B cell (primary cell): ENCODE measurements around a stretch of chr20.

- PRO-cap: no peak
- CAGE, long polyA plus RNA: no peak
Measured at GRCh38 chr20:9329877-9330276, 184.5 kb upstream of the LAMP5 start.

DNA sequence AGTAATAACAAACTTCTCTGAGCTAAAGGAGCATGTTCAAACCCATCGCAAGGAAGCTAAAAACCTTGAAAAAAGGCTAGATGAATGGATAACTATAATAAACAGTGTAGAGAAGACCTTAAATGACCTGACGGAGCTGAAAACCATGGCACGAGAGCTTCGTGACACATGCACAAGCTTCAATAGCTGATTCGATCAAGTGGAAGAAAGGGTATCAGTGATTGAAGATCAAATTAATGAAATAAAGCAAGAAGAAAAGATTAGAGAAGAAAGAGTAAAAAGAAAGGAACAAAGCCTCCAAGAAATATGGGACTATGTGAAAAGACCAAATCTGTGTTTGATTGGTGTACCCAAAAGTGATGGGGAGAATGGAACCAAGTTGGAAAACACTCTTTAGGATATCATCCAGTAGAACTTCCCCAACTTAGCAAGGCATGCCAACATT, 51.9 kb upstream of the LAMP5 start:
- PRO-cap: no peak
- CAGE, long polyA plus RNA: no peak

DNA sequence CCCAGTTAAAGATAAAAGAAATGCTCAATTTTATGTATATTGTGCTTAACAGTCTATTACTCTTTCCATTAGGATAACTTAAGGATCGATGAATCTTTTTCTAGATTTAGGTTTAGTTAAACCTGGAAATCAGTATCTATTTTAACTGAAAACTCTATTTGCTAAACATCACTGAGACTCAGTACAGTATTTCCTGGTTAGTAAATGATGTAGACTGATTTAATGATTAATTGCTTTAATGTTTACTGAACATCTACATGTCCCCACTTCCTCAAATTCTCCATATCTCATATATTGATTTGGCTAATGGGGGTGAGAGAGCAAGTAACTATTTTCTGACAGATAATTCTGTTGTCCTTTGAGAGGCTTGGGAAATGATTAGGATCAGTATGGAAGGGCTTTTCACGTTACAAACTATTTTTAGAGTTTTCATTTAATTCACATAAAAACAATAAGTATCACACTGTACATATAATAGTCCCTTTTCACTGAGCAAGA, 10.3 kb downstream of the MKKS start:
- PRO-cap: no peak
- CAGE, long polyA plus RNA: no peak

GRCh38 chr20:10433134-10433532, 889 bp downstream of the MKKS start:
- PRO-cap: no peak
- CAGE, long polyA plus RNA: no peak

- PRO-cap: no peak
- CAGE, long polyA plus RNA: no peak
Measured at GRCh38 chr20:10665039-10665494, 8.7 kb downstream of the JAG1 start.

- PRO-cap: no peak
- CAGE, long polyA plus RNA: no peak
Measured at GRCh38 chr20:10670353-10671379, 3.1 kb downstream of the JAG1 start.

DNA sequence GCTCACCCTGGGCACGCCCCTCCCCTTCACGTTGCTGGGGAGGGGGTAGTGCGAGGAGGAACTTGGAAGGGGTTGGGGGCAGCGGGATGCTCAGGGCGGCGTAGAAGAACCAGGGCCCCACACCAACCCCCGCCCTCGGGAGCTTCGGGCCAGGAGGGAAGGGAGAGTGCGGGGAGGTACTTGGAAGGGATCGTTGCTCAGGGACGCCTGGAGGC, 192 bp upstream of the JAG1 start:
- PRO-cap: bidirectional peak, plus-strand start at position 48 of the sequence, minus-strand start outside the sequence
- CAGE, long polyA plus RNA: no peak

- PRO-cap: no peak
- CAGE, long polyA plus RNA: no peak
Measured at GRCh38 chr20:11979361-11979825, 61.7 kb downstream of the BTBD3 start.

- PRO-cap: no peak
- CAGE, long polyA plus RNA: no peak
Measured at GRCh38 chr20:12045275-12045726, 127.6 kb downstream of the BTBD3 start.

DNA sequence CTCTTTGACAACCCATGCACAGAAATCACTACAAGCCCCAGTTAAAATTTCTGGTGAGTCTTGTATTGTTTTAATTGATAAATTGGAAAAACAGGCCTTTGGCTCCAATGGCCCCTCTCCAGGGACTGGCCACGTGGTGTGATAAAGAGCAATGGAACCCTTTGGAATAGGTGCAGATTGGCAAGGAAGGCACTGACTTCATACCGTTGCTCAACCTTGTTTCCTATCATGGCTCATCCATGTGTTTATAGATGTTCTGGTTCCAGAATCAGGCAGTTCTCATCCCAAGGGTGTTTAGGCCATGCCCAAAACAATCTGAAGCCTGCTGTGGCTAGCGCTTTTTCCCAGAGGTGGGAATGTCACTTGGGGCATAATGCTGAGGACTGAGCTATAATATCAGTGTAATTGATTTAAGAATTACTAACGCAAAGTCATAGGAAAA, 51.5 kb downstream of the ISM1 start:
- PRO-cap: no peak
- CAGE, long polyA plus RNA: no peak

DNA sequence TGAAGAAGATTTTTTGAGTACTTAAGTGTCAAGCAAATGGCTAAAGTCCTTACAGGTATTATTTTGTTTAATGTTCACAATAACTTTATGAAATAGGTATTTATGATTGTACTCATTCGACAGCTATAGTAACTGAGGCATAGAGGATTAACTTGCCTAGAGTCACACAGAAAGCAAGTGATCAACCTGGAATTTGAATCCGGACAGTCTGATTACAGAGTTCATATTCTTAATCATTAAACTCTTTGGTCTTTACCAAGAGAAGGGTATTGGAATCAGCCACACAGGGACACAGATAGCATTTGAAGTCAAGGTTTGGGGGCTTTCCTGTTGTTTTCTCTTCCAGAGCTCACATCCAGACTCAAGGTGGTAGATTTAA, 69.6 kb downstream of the ISM1 start:
- PRO-cap: no peak
- CAGE, long polyA plus RNA: no peak

DNA sequence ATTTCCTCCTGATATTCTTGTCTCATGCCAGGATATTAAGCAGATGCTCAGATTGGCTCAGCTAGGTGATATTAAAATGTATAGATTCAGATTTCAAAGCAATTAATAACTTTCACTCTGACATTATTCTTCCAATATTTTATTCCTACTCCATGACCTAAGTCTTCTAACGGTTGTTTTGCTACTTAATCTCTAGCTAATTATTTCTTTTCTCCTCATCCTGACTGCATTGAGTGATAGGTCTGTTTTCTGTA, 50.7 kb downstream of the FLRT3 start:
- PRO-cap: no peak
- CAGE, long polyA plus RNA: no peak

DNA sequence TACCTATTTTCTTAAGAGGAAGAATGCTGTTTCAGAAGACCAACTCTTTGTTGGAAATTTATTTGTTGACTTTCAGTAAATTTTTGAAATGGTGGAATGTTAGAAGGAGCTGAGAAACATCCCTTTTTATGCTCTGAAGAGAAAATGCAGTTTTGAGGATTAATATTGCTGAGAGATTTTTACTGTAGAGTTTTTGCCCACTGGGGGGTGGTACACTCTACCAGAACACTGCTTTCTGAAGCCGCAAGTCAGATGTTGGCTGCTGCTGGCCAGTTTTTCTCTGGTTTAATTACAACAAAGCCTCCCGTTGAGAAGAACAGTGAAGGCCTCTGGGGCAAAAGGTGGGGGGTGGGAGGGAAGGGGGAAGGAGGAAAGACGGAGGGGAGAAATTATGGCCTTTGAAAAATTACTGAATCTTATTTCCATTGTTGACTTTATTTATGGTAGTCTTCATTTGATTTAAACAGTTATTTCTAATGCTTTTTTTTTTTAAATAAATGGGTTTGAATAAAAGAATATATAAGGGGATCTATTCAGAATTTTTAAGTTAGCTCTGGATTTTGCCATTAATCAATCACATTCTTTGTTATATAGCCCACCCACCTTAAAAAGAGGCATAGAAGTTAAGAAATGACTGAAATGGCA, 3.0 kb downstream of the FLRT3 start:
- PRO-cap: no peak
- CAGE, long polyA plus RNA: no peak

GRCh38 chr20:14387477-14387831, 50.0 kb upstream of the FLRT3 start:
- PRO-cap: unidirectional peak, minus-strand start at chr20:14387581
- CAGE, long polyA plus RNA: no peak

DNA sequence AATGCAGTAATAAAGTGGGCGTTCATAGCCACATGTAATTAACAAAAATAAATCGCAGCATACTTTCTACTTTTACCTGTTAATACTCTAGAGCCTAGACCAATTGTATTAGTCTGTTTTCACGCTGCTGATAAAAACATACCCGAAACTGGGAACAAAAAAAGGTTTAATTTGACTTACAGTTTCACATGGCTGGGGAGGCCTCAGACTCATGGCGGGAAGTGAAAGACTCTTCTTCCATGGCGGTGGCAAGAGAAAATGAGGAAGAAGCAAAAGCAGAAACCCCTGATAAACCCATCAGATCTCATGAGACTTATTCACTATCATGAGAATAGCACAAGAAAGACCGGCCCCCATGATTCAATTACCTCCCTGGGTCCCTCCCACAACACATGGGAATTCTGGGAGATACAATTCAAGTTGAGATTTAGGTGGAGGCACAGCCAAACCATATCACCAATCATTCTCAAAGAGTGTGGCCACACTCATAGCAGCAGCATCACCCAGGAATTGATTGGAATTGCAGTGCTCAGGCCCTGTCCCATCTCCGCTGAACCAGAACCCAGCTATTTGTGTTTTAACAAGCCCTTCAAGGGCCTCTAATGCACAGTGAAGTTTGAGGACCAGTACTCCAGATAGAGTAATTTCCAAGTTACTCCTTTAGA, 650.1 kb downstream of the KIF16B start:
- PRO-cap: unidirectional peak, minus-strand start at position 223 of the sequence
- CAGE, long polyA plus RNA: no peak

DNA sequence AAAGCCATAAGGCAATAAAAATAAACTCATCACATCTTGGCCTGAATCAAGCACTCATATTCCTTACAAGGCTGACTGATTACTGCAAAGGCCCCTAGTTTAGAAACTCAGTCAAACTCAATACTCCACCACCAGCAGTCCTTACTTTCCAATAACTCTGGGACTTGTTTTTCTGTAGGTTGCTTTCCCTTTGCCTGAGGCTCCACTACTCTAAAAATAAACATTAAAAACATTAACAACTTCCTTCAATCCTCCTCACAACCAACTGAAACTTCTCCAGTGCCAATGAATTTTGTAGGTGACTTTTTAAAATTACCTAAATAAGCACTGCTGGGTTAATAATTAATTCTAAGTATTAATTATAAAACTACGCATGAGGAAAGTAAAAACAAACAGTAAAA, 3.8 kb downstream of the KIF16B start:
- PRO-cap: no peak
- CAGE, long polyA plus RNA: no peak

DNA sequence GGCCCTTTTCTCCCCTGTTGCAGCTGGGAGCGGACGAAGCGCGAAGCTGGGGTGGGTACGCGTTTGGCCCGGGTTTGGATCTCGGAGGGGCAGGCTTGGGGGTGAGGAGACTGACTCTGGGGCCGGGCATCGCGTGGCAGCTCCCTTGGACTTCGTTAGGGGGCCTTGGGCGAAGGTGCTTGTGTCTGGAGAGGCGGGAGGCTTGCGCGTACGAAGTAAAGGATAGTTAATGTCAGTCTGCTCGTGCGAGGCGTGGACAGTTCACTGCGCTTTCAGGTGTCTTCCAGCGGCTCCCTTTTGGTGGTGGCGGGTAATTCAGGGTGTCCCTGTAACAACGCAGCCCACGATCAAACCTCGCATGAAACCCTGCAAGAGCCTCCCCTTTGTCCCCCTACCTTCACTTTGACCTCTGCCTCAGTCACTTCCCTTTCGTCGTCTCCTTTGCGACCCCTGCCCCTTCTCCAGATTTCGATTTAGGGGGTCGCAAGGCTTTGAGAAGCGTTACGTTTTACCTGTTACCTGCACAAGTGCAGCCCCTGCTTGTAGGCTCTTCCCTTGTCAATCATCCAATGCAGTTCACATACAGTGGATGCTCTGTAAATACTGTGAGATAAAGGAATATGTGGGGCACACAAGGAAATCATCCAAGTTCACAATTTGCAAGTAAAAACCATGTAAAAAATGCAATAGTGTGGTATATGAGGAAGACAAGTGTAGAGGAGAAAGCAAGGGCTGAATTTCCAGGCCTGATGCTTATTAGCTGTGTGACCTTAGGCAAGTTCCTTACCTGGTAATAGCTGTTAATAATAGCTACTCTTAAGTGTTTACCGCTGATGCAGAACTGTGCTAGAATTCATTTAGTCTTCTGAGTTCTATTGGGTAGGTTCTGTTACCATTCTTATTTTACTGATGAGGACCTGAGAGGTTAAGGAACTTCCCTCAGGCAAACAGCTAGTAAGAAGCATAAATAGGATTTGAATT, 578 bp downstream of the SNRPB2 start:
- PRO-cap: bidirectional peak, plus-strand start at position 108 of the sequence, minus-strand start at position 154 of the sequence; bidirectional peak, plus-strand start at position 597 of the sequence, minus-strand start at position 571 of the sequence
- CAGE, long polyA plus RNA: no peak

- PRO-cap: no peak
- CAGE, long polyA plus RNA: no peak
Measured at GRCh38 chr20:17542819-17543440, 11.8 kb upstream of the BFSP1 start.

- PRO-cap: no peak
- CAGE, long polyA plus RNA: no peak
Measured at GRCh38 chr20:17655209-17656300, 26.5 kb downstream of the RRBP1 start.

DNA sequence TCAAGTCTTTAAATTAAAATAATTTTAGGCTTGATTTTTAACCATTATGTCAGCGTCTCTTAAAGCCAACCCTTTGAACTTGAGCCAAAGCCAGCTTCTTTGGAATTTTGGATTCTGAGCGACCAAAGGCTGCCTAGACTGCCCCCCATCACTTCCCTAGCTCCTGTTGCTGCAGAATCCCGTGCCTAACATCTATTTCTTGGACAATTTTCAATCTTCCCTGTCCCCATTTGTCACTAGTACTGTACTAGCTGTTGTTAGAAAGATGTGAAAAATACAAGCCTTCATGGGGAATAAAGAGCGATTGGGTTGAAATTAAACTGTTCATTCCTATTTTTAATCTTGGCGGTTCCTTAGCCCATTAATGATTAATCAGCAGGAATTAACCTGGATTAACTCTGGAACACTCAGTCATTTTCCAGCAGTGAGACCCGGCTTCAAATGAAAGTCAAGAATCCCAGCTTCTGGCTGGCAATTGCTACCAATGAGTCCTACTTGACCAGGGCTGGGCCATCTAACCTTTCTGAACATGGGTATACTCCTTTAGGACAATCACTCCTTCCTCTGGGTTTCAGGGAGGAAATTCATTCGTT, 1.3 kb upstream of the RRBP1 start:
- PRO-cap: no peak
- CAGE, long polyA plus RNA: no peak